B cell (primary cell): ENCODE results near the genes SCRN2 and HOXB1.

- PRO-cap = no peak
- CAGE, long polyA plus RNA = no peak
Measured at GRCh38 chr17:47252223-47252731, 1.4 kb upstream of the ITGB3 start.

- PRO-cap = no peak
- CAGE, long polyA plus RNA = no peak
Measured at GRCh38 chr17:47265770-47266755, 12.4 kb downstream of the ITGB3 start.

DNA sequence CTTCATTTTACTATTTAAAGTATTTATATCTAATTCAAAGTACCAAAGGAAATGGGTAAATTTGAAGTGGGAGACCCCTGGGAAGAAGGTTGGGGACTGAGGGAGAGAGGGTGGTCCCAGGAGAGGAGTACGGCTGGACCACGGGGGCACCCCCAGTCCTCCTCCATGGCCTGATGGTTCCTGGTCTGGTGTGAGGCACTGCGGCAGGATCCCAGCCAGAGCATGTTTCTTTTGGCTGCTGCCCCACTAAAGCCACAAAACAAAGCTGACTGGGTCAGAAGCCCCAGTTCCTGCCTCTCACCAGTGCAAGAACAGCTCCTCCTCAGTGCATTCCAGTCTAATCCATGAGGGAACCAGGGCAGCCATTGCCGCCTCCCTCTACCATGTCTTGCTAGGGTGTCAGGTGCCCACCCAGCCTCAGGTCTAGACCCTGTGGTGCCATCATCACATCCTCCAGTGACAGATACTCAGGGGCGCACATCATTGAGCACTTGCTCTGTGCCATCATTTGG, 29.5 kb upstream of the EFCAB13 start:
- PRO-cap = no peak
- CAGE, long polyA plus RNA = no peak

GRCh38 chr17:47491514-47492095, 39.3 kb upstream of the NPEPPS start:
- PRO-cap = unidirectional peak, plus-strand start at chr17:47492014
- CAGE, long polyA plus RNA = no peak

- PRO-cap = no peak
- CAGE, long polyA plus RNA = no peak
Measured at GRCh38 chr17:47621619-47622695, 27.8 kb upstream of the KPNB1 start.

GRCh38 chr17:47694745-47695896, 1.2 kb downstream of the TBKBP1 start:
- PRO-cap = no peak
- CAGE, long polyA plus RNA = no peak

DNA sequence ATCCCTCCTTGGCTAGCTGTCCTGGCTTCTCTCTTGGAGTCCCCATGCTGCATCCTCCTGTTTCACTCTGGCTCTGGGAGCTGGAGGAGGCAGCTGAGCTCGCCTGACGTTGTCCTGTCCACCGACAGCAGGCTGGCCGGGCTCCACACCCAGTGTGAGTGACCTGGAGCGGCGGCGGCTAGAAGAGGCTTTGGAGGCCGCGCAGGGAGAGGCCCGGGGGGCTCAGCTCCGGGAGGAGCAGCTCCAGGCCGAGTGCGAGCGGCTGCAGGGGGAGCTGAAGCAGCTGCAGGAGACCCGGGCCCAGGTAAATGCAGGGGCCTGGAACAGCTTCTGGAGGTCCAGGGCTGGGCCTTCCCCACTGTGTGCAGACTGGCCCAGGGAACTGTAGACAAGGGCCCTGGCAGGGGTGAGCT, 5.2 kb downstream of the TBKBP1 start:
- PRO-cap = no peak
- CAGE, long polyA plus RNA = no peak

DNA sequence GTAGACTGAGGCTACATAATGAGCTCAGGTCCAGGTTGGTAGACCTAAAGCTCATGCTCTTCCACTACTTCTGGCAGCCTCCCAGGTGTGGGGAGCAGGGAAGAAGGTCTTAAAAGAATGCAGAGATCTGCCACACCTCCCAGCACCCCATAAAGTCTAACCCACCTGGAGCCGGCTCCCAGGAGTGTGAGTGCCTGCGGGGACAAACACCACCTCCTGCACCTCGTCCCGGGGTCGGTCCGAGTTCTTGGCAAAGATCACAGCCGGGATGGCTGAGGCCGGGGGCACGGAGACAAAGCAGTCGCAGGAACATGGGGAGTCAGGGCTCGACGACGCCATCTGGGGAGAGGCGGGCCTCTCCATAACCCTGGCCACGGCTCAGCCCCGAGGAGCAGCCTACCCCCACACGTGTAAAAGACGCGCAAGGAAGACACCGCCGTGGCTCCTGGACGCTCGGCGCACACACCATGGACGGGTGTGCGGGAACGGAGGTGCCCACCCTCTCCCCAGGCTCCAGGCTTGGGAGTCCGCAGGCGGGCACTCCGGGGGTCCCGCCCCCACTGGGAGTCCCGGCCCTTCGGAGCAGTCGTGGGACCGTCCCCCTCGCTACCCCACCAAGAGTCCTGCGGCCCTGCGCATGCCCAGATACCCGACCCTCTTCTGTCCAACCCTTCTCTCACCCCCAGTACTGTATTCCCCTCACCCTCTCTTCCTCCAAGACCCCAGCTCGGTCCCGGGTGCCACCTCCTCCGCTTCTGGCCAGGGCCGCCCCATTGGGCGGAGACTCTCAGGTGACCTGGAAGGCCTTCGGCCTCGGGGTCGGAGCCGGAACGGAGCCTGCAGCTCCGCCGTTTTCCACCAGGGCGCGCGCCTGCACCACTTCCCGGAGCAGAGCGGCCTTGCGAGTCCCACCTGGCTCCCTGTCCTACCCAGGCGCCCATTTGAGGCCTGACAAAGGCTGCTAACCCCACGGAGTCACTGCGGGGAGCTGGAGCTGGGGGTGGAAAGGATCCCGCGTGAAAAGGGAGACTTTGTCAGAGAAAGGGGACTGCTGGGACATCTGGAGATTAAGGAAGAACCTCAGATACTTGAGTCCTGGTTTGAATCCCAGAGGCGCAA, at the start of gene SCRN2:
Gene SCRN2 (minus strand): TSS at position 769 of the 1,119 bp plus-strand sequence.
- PRO-cap = no peak
- CAGE, long polyA plus RNA = no peak

DNA sequence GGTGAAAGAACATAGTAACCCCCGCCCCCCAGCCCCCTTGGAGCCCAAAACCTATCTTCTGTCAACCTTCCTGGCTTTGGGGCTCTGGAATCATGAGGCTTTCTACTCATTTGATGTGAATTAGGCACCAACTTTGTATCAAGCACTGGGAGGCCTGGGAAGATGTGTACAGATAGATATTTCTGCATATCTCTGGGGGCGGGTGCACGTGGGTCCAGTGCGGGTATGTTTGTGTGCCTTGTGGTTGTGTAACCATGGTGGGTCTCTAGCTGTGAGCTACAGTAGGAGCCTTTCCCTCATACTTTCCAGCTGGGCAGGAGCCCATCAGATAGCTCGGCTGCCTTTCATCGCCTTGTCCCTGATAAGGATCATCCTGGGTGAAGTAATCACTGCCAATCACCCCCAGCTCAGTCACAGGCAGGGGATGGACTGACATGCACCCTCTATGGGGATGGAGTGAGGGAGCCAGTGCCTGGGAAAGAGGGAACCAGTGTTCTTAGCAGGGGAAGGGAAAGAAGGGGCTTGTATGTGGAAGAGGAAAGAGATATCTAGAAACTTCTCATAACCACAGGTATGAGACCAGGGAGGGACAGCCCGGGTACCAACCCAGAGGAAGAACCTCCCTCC, 3.1 kb upstream of the SCRN2 start:
- PRO-cap = no peak
- CAGE, long polyA plus RNA = no peak

DNA sequence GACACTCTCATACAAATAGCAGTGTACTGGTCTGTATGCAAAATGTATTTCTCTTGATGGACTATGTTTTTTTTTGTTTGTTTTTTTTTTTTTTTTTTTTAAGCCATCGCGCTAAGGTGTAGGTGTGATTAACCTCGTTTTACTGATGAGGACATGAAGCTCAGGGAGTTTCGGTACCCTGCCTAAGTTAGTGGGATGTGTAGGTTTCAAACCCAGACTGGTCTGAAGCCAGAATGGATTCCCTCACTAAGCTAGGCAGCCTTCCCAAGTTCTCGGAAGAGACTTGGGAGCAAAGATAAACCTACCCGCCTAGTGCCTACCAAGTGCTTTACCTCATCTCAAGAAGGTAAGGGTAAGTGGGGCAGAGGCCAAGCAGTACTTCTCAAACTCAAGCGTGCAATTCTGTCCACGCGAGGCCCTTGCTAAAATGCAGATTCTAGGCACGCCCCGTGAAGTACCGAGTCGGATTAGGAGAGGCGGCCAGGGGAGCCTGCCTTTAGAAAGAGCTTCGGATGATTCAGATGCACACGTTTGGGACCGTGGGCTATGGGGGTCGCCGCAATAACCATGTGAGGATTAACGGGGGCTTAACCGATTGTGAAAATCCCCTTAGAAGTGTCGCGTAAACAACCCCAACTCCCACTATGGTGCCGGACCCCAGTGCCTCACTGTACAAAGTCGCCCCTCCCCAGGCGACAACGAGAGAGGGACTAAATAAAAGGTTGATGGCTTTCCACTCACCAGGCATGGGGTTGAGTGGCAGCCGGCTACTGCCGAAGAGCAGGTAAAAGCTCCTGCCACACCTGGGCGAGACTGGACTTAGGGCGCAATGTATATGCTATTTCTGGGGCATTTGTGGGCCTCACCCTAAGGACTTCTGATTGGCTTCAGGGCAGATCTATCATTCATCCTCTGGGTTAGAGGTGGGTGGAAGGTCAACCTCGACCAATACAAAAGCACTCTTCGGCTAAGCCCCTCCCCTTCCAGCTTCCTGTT, 776 bp upstream of the SP2 start:
- PRO-cap = bidirectional peak, plus-strand start at position 499 of the sequence, minus-strand start at position 456 of the sequence; bidirectional peak, plus-strand start at position 642 of the sequence, minus-strand start at position 571 of the sequence; unidirectional peak, minus-strand start at position 815 of the sequence
- CAGE, long polyA plus RNA = no peak

DNA sequence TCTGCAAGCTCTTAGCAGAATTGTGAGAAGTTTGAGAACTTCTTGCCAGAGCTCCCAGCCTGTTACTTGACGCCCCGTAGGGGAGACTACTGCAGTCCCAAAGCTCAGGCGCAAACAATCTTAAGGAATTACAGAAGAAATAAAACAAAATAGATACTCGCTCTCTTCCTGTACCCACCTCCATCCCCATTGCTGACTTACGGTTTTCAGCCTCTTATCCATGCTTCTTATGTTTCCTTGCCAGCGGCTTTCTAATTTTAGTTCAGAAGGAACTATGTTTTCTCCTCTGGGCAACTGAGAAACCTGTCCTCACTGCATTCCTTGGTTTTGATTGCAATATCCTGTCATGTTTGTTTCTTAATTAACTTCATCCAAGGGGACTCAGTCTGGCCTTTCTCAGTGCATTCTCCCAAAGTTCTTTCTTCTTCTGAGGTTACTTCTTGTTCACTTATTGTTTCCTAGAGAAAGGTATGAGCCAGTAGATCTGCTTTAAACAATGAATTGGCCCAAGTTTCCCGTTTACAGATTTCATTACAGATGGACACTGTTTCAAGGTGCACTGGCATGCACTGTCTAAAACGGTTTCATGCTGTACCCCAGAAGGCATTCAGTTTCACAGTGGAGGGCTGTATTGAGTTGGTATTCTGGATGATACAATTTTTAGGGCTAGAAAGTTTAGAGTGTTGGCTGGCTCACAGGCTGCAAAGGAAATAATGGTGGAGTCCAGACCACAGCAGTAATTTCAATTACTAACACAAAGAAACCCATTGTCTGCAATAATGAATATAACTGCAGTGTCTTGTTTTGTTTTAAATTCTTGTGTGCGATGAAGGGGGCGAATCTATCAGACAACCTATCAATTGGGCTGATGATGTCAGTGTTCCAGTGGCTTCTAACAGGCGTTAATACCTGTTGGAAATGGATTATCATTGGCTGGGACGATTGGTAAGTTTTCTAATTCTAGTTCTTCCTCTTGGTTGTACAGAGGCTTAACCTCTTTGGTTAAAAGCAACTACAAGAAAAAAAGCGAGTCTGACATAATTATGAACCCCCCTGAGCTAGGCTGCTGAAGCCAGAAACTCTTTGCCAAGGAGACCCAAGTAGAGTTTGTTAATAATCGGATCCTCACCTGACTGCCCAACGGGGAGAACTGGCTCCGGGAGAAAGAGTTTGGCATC, 1.3 kb downstream of the SP2 start:
- PRO-cap = no peak
- CAGE, long polyA plus RNA = no peak

- PRO-cap = no peak
- CAGE, long polyA plus RNA = no peak
Measured at GRCh38 chr17:47948486-47949066, 7.2 kb downstream of the PNPO start.

DNA sequence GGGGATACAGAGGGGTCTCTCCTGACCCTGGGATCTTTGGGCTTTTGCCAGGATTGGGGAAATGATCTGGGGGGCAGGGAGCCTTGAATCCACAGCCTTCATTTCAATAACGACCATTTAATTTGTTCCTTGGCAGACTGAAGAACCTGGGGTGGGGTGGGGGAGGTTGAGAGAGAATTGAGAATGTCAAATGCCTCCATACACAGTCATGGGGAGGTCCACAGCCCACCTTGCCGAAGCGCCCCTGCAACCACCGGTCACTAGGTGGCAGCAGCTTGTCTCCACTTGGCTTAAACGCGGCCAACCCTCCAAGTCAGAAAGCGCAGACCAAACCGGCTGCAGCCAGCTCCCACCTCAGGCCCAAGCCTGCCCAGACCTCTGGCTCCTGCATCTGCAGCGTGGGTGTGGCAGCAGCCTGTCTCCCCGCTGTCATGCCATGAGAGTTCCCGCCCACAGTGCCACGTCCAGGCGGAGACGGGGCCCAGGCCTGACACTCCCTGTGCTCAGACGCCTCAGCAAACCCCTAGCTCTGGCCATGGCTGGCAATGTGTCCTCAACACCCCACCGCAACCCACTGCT, 11.2 kb downstream of the COPZ2 start:
- PRO-cap = no peak
- CAGE, long polyA plus RNA = no peak

DNA sequence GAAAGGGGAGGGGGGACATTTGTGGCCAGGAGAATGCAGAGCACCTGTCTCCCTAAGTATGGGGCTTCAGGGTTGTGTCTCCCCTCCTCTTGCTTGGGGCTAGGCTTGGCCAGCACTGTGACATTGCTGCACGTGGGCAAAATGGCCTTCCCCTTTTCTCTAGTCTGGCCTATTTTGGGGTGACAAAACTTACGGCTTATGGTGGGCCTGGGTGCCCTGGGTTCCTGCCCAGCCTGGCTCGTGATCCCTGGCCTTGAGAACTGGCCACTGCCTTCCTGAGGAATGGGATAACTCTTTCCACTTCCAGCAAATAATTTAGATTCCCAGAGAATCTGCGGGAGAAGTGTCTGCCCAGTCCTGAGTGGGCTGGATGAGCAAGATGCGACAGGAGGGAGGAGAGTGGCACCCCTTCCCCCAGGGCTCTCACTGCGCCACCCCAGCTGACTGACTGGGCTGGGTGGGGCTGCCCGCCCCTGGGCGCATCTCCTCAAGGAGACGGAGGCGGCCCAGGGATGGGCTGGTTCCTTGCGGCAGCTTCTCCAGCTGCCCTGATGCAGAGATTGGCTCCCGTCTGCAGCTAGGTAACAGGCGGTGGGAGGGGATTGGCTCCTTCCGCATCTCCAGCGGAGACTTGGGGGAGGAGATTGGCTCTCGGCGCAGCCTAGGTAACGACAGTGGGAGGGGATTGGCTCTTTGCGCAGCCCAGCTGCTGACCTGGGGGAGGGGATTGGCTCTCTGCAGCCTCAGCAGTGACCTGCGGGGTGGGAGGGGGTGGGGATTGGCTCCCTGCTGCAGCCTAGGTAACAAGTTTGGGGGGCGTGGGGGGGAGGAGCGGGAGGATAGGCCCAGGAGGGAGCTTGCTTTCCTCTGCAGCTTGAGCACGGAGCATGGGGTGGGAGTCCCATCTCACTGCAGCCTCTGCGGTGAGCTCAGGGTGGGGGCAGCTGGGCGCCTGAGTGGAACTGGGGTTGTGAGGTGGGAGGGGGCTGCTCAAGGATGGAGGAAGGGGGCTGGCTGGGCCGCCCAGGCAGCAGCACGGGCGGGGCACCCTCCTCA, 6.0 kb downstream of the NFE2L1 start:
- PRO-cap = no peak
- CAGE, long polyA plus RNA = no peak

- PRO-cap = bidirectional peak, plus-strand start at chr17:48101107, minus-strand start at chr17:48100790
- CAGE, long polyA plus RNA = no peak
Measured at GRCh38 chr17:48100530-48100922, 752 bp downstream of the CBX1 start.

DNA sequence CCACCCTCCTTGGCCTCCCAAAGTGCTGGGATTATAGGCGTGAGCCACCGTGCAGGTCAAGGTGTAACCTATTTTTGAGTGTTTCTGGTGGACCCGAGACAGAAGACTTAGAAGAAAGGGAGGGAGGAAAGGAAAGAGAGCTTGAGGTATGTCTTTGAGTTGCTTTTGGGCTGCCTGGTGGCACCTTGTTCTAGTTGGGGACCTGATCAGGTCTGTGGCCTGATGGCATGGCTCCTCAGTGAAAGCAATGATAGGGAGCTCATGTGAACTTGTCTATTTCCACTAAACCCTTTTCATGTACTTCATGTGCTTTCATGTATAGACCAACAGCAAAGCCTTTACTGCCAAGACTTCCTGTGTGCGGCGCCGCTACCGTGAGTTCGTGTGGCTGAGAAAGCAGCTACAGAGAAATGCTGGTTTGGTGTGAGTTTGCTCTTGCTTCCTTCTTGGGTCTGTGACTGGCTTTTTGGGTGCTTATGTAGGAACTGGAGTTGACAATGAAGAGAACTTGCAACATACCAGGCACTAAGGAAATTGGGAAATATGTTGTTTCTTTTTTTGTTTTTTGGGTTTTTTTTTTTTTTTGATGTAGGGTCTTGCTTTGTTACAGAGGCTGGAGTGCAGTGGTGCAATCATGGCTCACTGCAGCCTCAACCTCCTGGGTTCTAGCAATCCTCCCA, 5.6 kb downstream of the SNX11 start:
- PRO-cap = no peak
- CAGE, long polyA plus RNA = no peak

GRCh38 chr17:48121840-48122844, 14.6 kb downstream of the SNX11 start:
- PRO-cap = no peak
- CAGE, long polyA plus RNA = no peak

DNA sequence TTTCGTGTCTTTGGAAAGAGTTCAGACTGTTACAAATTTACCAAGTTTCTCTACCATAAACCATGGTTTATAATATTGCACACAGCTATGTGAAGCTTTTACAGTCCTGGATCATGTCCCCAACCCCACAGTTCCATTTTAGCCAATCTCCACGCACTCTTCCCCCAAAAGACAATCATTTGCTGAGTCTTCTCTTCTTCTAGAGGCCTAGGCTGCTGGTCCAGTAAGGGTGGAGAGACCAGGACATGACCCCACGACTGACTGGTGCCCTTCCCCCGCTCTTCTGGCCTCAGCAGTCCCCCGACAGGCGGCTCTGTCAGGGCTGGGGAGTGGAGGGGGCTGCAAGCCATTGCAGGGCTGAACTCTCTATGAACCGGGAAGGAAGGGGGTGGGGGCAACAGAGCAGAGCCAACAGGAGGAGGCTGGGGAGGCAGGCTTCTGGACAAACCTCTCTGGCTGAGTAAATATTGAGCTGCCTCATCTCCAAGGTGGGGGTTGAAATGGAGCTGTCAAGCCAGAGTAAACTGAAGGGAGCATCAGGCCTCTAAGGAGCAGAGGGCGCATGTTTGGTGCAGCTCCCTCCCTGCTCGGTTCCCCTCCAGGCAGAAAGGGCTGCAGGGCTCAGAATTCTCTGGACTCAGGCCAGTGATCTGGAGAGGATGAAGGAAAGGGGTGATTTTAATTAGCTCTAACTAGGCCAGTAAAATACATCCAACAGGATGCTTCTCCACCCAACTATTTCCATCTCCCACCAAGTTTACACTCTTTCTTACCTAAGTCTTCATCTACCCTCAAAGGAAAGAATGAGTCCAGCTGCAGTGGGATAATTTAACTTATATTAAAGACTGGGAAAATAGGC, 8.7 kb downstream of the HOXB1 start:
- PRO-cap = no peak
- CAGE, long polyA plus RNA = no peak

- PRO-cap = no peak
- CAGE, long polyA plus RNA = no peak
Measured at GRCh38 chr17:48530714-48531313, at the start of gene HOXB1. HOXB1 (minus strand) TSS chr17:48531011.

GRCh38 chr17:48544437-48544971, 405 bp downstream of the HOXB2 start:
- PRO-cap = no peak
- CAGE, long polyA plus RNA = no peak